T47D (cell line): ENCODE measurements around the gene WDR73.

DNA sequence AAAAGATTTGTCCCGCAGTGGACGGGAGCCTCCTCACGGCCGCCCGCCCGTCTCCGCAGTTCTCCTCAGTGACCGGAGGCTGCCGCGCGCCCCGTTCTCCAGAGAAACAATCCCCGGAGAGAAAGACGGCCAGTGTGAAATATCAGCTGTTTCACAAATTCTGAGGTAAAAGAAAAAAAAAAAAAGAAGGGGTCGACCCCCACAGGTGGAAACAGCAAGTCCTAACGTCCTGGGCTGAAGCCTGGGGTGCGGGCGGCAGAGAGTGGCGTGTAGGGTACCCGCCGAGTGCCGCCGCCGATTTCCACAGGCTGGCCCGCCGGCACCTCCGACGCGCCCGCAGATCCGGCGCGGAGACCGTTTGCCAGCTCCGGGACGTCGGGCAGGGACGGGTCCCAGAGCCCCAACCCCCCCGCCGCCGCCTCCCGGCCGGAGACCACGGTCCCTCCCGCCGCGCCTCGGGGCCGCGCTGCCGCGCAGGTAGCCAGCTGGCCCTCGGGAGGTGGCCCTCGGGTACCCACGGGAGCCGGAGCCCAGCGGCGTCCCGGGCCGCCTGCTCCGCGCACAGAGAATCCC, 448 bp downstream of the BNC1 start:
- RRBS: 82% methylated on average over 23 of the region's 62 CpGs

DNA sequence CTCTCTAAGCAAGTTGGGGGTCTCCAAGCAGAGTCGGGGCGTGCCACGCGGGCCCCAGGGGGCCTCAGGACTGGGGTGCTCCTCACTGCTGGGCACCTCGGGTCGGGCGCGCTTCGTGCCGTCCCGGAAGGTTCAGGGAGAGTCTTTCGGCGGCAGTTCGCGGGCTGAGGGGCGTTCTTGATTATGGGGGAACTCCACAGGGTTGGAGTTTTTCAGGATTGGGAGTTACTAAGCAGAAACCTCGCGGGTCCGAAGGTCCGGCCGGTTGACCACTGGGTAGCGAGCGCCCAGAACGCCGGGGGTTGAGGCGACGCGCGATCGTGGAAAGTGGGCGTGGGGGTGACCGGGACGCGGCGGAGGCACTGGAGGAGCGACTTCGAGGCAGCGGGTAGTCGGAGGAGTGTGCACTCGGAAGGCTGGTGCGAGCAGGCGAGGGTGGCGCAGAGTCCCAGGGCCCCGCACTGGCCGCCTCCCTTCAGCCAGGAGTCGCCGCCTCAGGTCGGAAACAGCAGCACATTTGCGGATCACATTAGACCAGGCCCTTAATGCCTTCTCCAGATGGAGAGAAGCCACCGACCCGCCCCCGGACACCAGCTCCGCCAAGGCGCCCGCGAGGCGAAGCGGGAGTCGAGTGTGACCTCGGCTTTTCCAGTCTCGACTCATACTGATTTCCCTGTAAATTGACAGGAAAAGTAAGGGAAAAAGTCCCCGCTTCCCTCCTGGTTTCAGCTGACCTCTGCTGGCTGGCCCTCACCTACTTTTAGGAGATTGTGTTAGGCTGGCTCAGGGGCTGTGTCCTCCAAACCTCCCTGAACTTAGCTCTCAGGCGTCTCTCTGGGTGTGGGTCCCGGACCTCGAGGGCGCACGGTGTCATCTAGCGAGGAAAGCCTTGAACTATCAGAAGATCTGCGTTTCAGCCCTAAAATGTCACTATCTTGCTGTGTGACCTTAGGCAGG, 718 bp downstream of the ADAMTSL3 start:
- RRBS: 93% methylated on average over 8 of the region's 69 CpGs

DNA sequence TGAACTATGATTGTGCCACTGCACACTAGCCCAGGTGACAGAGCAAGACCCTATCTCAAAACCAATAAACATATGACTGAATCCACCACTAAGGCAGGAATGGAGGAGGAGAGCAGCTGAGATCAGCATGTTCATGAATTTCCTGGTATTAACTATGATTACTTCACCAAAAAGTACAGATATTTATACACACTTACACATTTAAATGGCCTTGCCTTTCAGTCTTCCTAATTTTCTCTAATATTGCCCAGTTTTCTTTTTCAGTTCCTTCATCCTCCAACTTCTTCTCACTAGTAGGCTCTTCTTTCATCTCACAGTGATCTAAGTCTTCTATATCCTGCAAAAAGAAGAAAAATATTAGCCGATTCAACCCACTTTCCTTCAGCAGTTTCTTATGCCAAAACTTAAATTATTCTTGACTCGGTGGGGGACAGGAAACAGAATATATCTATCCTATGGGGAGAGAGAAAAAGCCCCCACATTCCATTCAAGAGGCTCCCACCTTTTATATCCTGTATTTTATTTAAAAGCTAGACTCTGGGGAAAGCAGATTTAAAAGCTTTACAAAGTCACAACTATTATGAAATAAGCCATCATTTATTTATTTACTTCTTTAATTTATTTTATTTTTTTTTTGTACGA, 58.7 kb upstream of the ZSCAN2 start:
- RRBS: no CpG with 5 or more reads among the region's 3 CpGs

DNA sequence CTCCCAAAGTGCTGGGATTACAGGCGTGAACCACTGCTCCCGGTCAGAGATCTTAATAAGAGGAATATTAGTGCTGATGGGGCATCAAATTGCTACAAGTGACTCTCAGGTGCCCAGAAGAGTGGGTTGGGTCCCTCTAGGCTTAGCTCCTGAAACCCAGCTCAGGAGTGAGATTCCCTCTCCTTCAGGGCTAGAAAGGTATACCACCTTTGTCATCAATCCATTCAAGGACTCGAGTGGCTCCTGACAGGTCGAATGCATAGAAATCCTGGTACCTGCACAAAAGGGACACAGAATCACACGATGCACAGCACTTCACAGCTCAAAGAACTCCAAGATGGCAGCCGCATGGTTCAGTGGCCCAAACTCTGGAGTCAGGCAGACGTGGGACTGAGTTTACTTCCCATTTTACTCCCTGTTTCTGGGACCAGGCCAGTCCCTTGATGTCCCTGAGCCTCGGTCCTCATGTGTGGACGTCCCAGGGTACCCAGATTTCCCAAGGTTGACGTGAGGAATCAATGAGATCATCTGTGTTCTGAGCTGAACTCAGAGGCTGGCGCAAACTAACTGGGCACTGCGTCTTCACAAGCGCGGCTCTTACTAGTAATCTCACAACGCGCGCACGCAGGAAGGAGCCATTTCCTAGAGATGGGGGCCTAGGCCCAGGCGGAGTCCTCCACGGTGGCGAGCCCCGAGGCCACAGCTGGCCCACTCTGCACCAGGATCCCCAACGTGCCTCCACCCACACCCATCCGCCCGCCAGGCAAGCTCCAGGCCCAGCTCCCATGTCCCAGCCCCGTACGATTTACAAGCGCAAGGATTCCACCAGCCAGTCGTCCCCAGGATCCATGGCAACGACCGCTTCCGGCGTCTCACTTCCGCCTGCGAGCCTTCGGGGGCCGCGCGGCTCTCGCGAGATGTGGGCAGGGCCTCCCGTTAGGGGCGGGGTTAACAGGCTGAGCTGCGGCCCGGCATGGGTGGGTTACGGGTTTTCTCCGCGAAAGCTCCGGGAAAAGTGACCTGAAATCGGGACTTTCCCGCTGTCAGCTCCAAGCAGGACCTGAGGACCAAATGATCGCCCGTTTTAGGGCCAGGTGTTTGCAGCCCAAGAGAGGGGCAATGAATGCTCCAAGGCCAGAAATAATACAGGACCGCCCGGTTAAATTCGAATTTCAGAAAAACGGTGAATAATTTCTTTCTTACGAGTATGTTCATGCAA, at the start of gene WDR73:
Gene WDR73 (minus strand): TSS at position 859 of the 1,219 bp plus-strand sequence.
- RRBS: under 1% methylated on average over 8 of the region's 58 CpGs

DNA sequence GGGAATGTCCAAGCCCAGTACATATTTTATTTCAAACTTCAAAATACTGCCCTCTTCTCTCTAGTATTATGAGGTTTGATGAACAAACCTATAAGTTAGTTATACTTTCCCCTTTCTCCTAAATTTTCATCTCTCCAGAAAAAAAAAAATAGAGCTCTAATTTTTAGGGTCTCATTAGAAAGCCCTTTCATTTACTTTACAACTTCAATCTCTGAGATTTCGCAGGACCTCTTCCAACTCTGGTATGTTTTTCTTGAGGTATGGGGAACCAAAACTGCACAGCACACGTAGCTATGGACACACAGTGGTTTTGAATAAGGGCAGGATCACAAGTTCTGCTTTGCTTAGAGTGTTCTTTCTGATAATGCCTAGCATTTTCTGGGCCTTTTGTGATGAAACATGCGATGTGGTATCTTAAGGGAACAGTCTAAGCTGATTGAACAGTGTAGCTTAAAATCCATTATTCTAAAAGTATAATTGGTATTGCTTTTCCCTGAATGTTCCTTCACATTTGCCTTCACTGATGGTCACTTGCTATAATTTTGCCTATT, 25.3 kb downstream of the ZNF592 start:
- RRBS: no CpG with 5 or more reads among the region's 3 CpGs

- RRBS: no CpG with 5 or more reads among the region's 3 CpGs
These were observed 25.5 kb upstream of the ALPK3 start for GRCh38 chr15:84791589-84792173.

- RRBS: no CpG with 5 or more reads among the region's 6 CpGs
These were observed 1.5 kb downstream of the ALPK3 start for GRCh38 chr15:84818587-84819157.

- RRBS: no CpG with 5 or more reads among the region's 2 CpGs
These were observed 2.0 kb downstream of the PDE8A start for GRCh38 chr15:84983633-84984079.

DNA sequence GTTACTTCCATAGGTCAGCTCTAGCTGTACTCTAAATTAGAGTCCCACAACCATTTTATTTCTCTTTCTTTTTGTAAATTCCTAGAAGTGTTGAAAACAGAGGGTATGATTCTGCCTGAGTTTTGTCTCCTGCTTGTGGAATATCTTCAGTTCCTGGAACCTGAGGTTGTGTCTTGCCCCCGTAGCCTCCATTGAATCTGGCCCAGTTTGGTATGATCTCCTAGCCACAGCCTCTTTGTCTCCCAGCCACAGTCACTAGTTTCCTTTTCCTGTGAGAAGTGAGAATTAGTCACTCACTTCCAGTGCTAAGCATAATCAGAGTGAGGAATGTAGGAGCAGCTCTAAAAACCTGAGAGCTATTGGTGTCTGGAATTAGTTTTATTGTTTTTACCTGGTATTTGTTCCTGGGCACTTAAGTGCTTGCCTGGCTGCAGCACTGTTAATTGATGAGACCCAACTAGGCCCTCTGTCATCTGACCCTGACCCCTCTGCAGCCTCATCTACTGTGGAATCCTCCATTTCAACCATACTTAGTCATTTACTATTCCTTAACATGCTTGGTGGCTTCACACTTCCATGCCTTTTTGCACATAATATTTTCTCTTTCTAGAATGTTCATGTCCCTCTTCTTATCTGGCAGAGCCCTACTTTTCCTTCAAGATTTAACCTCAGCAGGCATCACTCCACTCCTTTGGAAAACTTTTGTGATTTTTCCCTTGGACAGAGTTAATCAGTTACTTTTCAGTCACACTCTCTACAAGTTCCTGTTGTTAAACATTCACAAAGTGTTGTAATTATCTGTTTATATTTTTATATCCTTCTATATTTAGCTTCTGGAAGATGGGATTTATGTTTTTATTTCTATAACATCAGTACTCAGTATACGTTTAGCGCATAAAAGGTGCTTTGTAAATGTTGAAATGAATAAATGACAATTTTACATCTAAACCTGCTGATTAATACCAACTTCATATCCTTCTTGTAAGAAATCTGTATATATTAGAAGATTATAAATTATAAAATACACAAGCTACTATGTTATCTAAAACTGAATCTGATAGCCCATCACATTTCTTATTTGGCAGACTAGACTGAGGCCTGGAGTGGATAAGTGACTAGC, 48.8 kb downstream of the PDE8A start:
- RRBS: no CpG with 5 or more reads among the region's 3 CpGs

DNA sequence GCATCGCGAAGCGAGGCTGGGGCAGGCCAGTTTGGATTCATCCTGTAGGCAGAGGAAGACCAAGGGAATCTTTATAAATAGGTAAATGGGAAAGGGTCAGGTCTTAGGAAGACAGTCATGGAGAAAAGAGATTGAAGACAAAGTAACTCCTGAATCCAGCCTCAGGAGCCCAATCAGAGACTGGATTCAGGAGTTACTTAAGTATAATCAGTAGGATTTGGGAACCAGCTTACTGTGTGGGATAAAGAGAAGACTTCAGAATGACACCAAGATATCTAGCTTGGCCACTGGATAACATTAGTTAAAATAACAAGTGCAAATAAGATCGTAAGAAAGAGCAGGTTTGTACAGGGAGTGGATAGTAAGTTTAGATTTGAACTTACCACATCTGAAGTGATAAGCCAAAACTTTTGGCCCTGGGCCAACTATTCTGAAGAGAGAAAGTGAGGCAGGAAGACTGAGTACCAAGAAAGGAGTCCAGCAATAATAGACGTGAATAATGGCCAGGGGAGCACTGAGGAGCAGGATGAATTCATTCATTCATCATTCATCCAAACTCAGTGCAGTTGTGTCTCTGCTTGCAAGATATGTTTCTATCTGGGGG, 122.8 kb downstream of the PDE8A start:
- RRBS: no CpG with 5 or more reads among the region's 5 CpGs

GRCh38 chr15:85108071-85108824, 126.6 kb downstream of the PDE8A start:
- RRBS: no CpG with 5 or more reads among the region's 6 CpGs

DNA sequence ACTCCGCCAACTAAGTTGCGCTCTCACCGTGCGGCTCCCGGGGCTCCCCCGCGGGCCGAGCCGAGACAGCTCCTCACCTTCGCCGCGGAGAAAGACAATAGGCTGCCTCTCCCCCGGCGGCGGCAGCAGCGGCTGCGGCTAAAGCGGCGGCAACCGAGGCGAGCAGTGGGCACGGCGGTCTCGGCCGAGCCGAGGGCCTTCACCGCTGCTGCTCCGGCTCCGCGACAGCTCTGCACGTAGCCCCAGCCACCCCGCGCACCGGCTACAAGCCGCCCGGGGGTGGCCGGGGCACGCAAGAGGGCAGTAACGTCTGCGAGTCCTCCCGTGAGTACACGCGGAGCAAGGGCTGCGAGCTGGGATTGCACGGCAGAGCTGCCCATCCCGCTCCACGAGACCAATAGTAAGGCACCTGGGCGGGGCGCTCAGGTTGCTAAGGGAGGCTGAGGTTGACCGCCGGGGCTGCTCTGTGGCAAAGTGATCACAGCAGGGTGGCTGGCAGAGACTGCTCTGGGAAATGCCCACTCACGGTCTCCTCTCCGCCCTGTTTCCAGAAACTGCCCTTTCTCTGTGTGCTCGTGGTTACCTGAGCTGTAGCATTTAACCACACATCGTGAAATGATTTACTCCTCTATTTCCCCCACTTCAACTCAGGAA, 145.8 kb upstream of the AKAP13 start:
- RRBS: no CpG with 5 or more reads among the region's 55 CpGs

GRCh38 chr15:85256067-85256983, 124.1 kb upstream of the AKAP13 start:
- RRBS: 59% methylated on average over 3 of the region's 23 CpGs

DNA sequence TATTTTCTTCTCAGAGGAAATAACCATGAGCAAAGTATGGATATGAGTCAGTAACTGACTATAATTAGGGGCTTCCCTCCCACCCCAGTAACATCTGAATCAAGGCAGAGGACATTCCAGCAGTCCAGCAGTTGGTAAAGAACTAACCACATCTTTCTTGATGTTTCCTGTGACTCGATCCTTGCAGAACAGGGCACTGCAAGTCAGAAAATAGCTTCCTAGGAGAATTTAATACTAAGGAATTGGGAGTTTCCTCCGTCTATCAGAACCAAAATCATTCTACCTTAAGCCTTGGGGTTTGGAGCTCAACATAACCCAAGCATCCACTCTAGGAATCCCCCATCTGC, 61.8 kb upstream of the AKAP13 start:
- RRBS: no CpG with 5 or more reads among the region's 2 CpGs

DNA sequence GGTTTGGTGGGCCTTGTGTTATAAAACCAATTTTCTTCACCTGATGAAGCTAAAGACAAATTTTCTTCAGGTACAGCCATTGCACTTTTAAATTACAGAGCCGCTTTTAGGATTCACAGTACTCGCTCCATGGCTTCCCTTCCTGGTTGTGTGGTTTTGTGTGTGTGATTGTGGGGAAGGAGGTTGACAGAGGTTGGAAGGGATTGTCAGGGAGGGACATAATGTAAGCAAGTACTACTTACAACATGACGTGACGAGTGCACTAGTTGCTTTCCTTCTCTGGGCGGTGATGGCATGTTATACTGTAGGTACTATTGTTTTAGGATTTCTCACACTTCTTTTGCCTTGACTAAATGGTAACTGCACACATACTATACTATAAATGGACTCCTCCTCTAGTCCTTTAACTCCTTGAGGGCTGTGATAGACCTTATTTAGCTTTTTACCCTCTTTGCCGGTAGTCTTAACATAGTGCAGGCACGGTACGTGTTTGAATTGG, 2.0 kb downstream of the AKAP13 start:
- RRBS: no CpG with 5 or more reads among the region's 8 CpGs

DNA sequence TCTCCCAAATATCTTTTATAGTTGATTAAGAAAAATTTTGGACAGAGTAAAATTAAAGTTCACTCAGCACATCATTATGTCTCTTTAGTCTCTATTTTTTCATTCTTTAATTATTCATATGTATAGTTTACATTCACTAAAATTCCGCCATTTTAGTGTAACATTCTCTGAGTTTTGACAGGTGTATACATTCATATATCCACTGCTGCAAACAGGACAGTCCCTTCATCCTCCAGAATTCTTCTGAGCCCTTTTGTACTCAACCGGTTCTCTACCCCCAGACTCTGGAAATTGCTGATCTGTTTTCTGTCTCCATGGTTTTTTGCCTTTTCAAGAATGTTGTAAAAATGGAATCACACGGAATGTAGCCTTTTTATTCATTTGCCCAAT, 4.9 kb downstream of the AKAP13 start:
- RRBS: no CpG with 5 or more reads among the region's 3 CpGs

DNA sequence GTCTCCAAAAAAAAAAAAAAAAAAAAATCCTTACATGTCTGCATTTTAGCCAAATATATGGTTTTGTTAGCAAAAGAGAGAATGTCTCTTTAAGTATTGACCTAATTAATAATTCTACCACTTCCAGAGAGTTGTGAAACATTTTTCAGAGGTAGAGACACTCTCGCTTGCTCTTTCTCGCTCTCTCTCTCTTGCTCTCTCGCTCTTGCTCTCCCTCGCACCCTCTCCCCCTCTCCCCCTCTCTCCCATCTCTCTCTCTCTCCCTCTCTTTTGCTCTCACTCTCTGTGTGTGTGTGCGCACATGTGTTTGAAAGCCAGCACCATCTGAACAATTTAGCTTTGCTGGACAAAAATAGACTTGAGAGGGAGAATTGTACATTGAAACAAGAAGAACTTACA, 124.3 kb downstream of the AKAP13 start:
- RRBS: no CpG with 5 or more reads among the region's 5 CpGs

- RRBS: no CpG with 5 or more reads among the region's 5 CpGs
These were observed 203.0 kb downstream of the AKAP13 start for GRCh38 chr15:85583379-85583822.